Neutrophil (primary cell): ENCODE measurements around the genes UBALD2 and MFSD11.

- PRO-cap: unidirectional peak, plus-strand start at chr17:76265202; unidirectional peak, plus-strand start at chr17:76265313; unidirectional peak, plus-strand start at chr17:76265353; unidirectional peak, plus-strand start at chr17:76265618
These were observed at the start of gene UBALD2 for GRCh38 chr17:76265029-76265794. Gene UBALD2 (plus strand): TSS chr17:76265348.

GRCh38 chr17:76276704-76277380, 11.7 kb downstream of the UBALD2 start:
- PRO-cap: no peak

DNA sequence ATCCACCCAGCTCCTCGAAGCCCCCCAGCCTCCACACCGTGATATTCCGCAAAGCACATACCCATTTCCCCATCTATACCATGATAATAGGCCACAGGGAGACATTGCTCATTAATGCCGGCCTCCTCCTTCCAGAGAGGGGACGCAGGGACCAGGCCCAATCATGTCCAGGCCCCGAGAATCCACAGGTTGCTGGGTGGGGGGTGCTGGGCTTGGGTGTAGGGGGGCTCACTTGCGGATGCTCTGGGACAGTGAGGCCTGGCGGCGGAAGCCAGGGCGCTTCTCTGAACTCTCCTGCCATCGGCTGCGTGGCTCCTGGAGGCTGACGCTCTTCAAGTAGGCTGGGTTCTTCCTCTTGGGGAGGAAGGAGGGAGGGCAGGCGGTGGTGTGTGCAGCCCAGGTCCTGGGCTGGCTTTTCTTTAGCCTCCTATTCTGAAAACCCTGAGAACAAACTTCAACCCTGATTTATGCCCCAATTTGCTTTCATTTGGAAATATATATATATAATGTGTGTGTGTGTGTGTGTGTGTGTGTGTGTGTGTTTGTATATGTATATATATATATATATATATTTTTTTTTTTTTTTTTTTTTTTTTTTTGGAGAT, 12.2 kb downstream of the AANAT start:
- PRO-cap: no peak

- PRO-cap: no peak
These were observed 18.1 kb downstream of the CYGB start for GRCh38 chr17:76519357-76519823.

GRCh38 chr17:76672381-76672883, 28.9 kb upstream of the ST6GALNAC1 start:
- PRO-cap: no peak

- PRO-cap: no peak
These were observed 32.5 kb downstream of the MXRA7 start for GRCh38 chr17:76678036-76678857.

DNA sequence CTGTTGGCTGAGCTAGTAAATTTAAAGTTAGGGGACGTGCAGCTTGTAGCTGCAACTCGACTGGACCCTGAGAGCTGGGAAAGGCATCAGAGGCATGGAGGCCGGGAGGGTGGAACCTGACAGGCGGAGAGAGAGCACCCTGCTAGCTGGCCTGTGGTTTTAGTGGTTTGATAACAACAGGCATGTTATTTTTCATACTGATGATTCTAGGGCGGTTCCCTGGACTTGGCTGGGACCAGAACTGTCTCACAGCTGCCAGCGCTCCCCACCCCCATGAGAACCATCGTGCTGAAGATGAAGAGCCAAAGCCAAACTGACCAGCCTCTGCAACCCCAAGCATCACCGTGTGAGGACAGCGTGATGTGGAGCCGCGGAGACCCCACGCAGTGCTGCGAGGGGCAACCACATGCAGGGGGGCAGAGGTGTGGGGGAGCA, 28.5 kb downstream of the MXRA7 start:
- PRO-cap: no peak

DNA sequence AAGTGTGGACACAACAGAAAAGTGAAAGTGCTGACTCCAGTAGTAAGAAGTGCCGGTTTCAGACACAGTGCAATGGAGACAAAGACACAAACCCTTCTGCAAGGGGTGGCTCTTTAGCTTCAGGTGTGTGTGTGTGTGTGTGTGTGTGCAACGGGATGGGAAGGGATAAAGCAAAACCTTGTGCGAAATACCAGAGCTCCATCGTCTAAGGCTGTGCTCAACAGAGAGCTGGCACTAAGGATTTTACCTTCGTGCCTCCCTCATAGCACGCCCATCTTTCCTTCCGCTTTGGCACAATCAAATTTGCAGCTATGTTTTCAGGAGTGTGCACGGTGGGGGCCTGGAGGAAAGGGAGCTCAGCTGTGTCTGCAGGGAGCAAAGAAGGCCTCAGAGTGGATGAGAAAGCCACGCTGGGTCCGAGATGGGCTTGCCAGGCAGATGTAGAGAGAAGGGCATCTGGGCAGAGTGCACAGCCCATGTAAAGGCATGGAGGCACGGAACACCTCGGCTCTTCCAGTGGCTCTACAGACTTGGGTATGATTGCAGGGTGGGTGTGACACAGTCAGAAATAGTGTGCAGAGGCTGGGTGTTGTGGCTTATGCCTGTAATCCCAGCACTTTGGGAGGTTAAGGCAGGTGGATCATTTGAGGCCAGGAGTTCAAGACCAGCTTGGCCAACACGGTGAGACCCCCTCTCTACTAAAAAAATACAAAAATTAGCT, 15.4 kb downstream of the MXRA7 start:
- PRO-cap: no peak

DNA sequence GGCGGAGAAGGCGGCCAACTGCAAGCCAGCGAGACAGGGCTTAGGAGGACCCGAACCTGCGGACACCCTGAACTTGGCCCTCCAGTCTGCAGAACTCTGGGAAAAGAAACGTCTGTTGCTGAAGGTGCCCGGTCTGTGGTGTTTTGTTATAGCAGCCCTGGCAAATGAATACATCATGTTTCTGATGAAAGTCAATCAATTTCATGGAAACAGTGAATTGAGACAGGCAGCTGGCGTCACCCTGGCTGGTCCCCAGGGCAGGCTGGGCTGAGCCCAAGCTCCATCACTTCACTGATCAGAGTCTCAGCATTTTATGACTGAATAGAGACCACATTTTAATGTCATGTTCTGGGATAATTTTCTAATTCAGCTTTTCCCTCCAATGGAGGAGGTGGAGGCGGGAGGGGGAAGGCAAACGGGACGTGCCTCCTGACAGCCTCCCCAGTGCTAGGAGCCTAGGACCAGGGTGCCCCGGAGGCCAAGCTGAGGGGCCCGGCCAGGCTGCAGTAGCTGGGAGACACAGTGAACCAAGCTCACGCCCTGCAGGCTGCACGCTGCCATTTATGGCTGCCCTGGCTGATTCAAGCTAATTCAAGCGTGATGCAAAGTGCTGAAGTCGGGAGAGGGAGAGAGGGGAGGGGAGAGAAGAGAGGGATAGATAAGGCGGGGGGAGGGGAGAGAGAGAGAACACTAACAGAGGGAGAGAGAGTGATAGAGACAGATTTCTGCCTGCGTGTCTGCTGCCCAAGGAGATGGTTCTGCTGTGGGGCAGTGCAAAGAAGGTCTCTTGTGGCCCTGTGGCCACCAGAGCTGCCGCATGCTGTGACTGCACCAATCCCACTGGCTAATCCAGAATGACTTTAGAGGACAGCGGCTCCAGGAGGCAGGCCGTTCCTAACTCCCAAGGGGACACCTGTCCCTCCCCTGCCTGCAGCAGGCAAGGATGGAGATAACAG, 13.2 kb downstream of the MXRA7 start:
- PRO-cap: no peak

DNA sequence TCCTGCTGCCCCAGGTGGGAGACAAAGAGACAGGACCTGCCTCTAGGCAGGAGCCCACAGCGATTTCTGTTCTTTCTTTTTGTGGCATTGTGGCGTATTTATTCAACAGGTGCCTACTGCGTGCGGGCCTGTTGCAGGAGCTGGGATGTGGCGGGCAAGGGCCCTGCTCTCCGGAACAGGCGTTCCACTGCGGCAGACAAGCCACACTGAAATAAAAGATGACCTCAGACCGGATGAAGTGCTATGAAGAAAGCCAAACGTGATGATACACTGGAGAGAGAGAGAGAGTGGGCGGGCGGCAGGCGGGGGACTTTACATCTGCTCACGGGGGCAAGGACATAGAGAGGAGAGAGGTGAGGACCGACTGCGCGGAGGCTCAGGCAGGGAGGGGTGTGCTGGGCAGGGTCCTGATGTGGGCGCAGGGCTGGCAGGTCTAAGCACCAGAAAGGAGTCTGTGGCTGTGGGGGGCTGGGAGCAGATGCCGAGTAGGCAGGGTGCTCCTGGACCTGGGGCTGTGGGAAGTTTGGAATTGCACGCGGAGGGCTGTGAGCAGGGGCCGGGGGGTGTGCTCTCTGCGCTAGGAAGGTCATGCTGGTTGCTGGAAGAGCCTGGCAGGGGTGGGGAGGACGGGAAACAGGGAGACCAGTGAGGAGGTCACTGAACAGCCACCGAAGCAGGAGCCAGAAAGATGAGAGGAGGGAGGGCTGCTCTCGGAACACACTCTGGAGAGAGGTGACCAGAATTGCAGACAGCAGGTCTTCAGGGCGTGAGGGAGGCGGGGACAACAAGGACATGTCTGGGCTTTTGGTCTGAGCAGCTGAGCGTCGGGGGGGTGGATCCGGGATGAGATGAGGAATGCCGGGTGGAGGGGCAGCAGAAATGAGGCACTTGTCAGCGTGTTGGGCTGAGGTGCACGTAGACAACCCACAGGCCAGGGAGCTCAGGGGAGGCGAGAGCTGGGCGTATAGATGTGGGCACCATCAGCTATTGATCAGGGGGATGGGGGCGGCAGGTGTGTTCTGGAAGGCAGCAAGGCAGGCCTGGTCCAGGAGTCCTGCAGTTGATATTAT, 9.9 kb downstream of the MXRA7 start:
- PRO-cap: no peak

GRCh38 chr17:76727141-76727607, 535 bp downstream of the METTL23 start:
- PRO-cap: no peak

GRCh38 chr17:76735408-76735844, 1.7 kb downstream of the SRSF2 start:
- PRO-cap: no peak

DNA sequence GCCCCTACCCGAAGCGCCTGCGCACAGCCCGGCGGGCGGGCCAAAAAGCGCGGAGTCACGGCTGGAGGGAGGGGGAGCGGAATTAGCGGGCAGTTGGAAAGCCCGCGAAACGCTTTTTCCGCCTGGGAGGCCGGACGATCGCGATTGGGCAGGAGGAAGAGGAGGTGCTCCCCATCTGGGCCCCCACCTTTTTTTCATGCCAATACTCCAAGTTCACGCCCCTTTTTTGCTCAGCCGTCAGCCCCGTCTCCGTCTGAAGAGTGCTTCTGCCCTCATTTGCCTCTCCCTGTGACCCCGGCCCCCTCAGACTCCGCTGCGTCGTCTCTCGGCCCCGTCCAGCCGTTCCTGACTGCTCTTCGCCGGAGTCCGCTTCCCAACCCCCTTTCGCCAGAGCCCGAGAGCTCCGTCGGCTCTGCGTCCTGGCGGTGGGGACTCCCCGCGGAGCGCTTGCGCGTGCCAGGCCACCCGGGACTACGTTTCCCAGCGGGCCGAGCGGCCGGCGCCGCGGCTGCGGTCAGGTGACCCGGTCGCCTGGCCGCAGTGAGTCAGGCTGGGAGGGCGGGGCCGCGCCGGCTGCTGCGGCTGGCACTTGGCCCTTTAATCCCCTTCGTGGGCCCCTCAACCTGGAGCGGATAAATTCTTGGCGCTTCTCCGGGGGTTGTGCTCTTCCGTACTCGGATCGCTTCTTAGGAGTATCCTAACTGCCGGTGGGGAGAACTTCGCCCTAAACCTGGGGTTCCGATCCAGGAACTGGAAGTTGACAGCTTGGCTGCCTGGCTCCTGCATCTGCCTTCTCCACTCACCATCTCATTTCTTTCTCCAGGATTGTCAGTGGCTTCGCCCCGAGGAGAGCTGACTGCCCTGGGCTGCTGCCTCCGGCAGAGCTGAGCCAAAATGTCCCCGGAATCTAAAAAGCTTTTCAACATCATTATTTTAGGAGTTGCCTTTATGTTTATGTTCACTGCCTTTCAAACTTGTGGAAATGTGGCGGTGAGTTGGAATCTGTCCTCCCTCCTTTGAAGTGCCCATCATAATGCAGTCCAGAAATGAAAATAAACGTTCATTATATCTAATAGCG, at the start of gene MFSD11:
Gene MFSD11, plus strand, starts transcription at position 661 of the 1,078 bp plus-strand sequence.
- PRO-cap: bidirectional peak, plus-strand start at position 240 of the sequence, minus-strand start outside the sequence; bidirectional peak, plus-strand start at position 635 of the sequence, minus-strand start at position 414 of the sequence

GRCh38 chr17:76752869-76754127, 15.4 kb downstream of the MFSD11 start:
- PRO-cap: no peak

DNA sequence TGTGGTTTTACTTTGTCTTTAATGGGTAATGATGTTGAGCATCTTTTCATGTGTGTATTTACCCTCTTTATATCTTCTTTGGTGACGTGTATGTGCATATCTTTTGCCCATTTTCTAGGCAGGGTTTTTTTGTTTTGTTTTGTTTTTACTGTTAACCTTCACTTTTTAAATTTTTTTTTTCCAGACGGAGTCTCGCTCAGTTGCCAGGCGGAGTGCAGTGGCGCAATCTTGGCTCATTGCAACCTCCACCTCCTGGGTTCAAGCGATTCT, 35.5 kb downstream of the MFSD11 start:
- PRO-cap: no peak

- PRO-cap: unidirectional peak, minus-strand start at chr17:77100140; unidirectional peak, minus-strand start at chr17:77100176
These were observed 40.8 kb upstream of the SEC14L1 start for GRCh38 chr17:77099849-77100425.

DNA sequence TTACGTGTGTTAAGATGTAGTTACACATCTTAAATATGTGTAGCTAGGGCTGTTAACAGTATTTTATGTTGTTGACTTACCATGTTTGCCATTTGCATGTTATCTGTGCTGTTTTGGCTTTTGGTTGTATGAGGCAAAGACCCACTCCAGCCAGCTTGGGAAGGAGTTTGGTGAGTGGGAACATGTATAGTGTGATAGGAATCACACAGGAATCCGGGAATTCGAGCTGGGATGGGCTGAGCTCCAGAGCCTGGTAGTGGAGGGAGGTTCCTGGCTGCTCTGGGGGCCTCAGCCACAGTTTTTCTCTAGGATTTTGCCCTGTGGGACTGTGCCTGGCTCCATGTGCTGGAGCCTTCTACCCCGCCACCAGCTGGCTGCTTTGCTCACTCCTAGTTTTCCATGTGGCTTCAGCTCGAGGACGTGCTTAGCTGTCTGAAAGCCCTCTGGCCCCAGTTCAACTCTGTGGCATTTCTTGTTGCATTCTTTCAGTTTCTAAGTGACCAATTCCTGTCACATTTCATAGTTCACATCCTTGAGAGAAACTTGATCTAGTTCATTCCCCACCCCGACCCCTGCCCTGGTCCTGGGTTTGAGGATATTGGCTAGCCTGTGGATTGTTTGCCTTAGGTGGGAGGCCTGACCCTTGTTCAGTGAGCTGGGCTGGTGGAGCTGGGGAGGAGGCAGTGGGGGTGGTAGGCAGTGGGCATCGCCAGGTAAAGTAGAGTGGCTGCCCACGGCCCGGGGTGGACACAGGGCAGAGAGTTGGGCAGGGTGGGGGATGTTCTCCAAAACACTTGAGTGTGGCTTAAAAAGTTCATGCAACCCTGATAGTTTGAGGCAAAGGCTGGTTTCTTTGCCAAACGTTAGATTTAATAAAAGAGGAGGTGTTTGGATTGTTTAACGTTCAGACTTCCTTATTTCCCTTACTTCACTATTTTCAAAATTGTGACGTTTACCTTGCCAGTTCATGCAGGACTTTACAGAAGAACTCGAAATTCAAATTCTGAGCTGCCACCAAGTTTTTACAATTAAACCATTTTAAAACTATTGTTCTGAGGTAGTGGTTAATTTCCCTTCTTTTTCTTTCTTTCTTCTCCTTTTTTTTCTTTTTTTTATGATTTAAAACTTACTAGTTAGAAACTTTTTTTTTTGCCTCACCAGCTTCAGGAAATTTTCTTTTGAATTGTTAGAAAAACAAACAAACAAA, 5.1 kb downstream of the SEC14L1 start:
- PRO-cap: no peak

DNA sequence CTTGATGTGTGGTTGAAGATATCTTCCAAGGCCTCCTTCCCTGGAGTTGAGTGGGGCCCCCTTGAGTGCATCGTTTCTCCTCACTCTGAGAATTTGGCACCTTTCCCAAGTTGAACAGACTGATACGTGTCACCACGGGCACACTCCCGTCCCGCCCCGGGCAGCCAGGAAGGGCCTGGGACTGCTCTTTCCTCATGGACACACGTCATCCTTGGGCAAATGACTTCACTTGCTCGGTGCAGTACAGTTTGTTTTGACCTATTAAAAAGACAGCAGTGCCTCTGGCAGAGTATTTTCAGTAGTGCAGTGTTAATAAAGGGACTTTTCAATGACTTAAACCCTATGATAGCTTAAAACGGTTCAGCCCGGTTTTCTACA, 59.9 kb downstream of the SEC14L1 start:
- PRO-cap: no peak

GRCh38 chr17:77288122-77288703, 6.9 kb downstream of the SEPTIN9 start:
- PRO-cap: no peak

GRCh38 chr17:77342303-77342815, 61.1 kb downstream of the SEPTIN9 start:
- PRO-cap: no peak